ENCODE results near the genes TAS2R5, OR9A4, TRPV5 and OR9A2.

DNA sequence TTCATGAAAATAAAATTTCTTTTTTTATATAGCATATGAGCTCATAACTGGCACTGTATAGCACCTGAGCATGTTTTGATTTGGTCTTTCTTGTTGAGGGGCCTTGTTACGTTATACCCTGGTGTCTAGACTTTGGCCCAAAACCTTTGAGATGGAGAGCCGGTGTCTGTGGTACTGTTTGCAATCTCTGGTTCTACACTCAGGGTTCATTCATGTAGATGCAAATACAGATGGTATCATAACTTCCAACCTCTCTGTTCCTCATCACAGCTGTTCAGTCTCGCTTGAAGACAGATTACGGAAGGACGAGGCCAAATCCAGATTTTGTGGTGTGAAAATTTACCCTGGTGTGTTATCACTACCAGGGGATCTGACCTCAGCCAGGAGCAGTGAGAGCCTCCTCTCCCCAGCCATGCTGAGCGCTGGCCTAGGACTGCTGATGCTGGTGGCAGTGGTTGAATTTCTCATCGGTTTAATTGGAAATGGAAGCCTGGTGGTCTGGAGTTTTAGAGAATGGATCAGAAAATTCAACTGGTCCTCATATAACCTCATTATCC, at the start of gene TAS2R5:
Gene TAS2R5 (plus strand): TSS at position 268 of the 557 bp plus-strand sequence.
- PRO-cap, result no peak
- RAMPAGE, long total RNA, result no peak

DNA sequence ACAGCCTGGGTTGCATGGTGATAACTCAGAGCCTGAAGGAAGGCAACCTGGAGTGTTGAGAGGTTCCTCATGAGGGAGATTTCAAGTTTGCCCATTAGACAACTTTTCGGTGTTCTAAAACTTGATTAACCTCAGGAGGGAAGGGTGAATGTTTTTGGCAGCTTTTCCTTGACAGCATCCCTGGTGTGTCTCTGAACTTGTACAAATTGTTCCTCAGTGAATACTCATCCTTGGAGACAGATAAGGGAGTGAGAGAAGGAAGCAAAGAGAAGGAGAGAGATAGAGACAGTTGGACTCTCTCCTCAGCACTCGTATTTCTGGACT, at the start of gene OR9A4:
Gene OR9A4 (plus strand): TSS at position 251 of the 324 bp plus-strand sequence.
- PRO-cap, result no peak
- RAMPAGE, long total RNA, result no peak

- PRO-cap, result no peak
- RAMPAGE, long total RNA, result no peak
Measured at GRCh38 chr7:142454840-142455430, 197.1 kb upstream of the PRSS58 start.

DNA sequence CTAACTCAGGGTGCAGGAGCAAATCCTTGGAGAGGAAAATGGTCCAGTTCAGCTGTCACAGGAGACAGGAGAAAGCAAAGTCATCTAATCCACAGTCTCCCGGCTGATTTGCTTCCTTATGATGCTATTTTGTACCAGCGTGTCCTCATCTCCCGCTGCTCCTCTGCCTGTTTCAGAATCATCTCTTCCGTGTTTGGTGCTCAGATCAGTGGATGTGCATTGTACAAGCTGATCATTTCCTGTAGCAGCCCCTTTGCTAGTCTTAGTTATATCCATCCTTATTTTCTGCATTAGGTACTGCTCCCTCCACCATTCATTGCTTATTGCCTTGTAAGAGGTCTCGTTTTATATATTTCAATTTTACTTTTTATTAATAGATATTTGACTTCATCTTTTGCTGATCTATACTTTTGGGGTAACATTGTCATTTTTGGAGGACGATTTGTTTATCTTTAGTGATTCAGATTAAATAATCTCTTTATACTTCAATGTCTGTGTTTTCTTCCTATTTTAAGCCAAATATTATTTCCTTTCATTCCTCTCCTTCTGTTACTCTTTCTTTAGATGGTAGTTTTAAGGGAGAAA, 220.0 kb upstream of the PRSS58 start:
- PRO-cap, result no peak
- RAMPAGE, long total RNA, result no peak

GRCh38 chr7:142626579-142626826, 122.8 kb upstream of the PRSS1 start:
- PRO-cap, result no peak
- RAMPAGE, long total RNA, result no peak

GRCh38 chr7:142645736-142646331, 103.4 kb upstream of the PRSS1 start:
- PRO-cap, result no peak
- RAMPAGE, long total RNA, result no peak

DNA sequence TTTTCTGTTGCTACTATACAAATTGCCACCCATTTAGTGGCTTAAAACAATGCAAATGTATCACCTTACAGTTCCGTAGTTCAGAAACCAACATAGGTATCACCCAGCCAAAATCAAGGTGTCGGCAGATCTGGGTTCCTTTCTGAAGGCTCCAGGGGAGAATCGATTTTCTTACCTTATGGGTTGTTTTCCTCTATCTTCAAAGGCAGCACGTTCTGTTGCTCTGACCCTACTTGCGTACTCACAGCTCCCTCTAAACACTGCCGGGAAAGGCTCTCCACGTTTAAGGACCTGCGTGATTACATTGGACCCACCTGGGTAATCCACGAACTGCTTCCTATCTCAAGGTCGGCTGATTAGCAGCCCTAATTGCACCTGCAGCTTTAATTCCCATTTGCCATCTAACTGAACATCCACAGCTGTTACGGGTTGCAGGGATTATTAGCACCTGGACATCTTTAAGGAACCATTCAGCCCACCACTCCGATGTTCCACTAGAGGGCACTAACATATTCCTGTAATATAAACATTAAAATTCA, 37.2 kb upstream of the PRSS1 start:
- PRO-cap, result no peak
- RAMPAGE, long total RNA, result no peak

DNA sequence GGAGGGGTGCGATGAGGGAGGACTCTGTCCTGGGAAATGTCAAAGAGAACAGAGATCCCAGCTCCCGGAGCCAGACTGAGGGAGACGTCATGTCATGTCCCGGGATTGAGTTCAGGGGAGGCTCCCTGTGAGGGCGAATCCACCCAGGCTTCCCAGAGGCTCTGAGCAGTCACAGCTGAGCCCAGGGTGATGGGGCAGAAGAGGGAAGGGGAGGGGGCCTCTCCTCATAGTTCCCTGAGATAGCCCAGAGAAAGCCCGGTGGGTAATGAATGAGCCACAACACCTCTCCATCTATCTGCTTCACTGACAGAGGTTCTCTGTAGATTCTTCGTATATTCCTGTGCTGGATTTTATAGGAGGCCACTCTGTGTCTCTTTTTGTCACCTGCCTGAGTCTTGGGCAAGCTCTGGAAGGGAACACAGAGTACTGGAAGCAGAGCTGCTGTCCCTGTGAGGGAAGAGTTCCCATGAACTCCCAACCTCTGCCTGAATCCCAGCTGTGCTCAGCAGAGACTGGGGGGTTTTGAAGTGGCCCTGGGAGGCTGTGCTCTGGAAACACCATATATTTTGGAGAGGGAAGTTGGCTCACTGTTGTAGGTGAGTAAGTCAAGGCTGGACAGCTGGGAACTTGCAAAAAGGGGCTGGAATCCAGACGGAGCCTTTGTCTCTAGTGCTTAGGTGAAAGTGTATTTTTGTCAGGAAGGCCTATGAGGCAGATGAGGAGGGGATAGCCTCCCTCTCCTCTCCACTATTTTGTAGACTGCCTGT, 16.5 kb downstream of the PRSS2 start:
- PRO-cap, result no peak
- RAMPAGE, long total RNA, result no peak

DNA sequence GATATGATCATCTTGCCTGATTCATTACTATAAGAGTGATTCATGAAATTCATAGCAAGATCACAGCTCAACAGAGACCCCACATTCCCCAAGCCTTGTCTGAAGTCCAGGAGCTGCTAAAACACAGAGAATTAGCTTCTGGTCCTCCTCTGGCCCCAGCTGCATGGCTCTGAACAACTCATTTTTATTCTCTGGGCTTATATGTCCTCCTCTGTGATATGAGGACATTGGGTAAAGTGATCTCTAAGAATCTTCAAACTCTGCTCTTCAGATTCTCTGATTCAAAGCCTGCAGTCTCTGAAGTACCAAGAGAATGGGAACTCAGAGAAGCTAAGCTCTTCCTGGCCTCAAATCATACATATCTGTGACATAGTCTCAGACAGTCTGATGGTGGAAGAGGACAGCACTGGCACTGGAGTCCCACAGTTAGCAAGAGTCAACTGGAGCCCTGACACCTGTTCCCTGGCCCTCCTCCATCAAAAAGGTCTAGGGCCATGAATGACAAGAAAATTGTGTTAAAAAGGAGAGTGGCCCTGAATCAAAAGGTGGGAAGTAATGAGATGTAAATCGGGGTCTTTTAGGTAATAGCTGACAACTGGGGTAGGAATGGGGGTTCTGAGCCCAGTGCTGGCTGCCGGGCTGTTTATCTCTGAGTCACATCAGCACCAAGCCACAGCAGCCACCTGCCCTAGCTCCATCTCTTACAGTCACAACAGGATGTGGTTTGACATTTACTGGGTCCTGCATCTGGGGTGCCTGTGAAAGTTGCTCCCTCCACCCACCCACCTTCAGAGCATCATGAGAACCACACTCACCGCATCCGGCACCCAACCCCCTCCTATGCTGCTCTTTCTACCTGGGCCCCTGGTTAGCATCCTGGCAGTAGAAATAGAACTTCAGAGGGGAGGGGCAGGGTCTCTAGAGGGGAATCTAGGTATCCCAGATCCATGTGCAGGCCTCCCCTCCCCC, 37.7 kb downstream of the PRSS2 start:
- PRO-cap, result bidirectional peak, plus-strand start at position 382 of the sequence, minus-strand start at position 364 of the sequence; bidirectional peak, plus-strand start at position 425 of the sequence, minus-strand start at position 442 of the sequence; bidirectional peak, plus-strand start at position 882 of the sequence, minus-strand start at position 651 of the sequence
- RAMPAGE, long total RNA, result no peak

DNA sequence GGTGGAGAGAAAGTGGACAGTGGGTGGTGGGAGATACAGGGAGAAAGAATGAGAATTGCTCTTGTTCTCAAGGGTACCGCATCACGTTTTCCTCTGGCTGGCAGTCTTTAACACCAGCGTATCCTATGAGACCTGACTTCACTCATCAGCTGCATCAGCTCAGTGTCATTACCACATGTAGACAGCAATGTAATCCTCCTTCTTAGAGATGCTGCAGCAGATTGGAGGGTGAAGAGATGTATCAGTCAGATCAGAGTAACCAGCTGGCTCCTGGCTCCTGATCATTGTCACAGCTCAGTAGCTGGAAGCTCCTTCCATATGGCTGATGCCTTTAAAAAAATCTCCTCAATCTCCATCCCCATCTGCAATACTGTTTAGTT, 39.8 kb upstream of the EPHB6 start:
- PRO-cap, result no peak
- RAMPAGE, long total RNA, result no peak

- PRO-cap, result no peak
- RAMPAGE, long total RNA, result no peak
Measured at GRCh38 chr7:142874778-142875249, 10.7 kb downstream of the TRPV6 start.

DNA sequence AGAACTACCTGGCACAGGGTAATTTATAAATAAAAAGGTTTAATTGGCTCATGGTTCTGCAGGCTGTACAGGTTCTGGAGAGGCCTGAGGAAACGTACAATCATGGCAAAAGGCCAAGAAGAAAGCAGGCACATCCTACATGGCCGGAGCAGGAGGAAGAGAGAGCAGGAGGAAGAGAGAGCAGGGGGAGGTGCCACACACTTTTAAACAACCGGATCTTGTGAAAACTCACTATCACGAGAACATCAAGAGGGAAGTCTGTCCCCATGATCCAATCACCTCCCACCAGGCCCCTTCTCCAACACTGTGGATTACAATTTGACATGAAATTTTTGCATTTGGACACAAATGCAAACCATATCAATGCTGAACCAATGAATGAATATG, 6.1 kb downstream of the TRPV5 start:
- PRO-cap, result no peak
- RAMPAGE, long total RNA, result no peak

DNA sequence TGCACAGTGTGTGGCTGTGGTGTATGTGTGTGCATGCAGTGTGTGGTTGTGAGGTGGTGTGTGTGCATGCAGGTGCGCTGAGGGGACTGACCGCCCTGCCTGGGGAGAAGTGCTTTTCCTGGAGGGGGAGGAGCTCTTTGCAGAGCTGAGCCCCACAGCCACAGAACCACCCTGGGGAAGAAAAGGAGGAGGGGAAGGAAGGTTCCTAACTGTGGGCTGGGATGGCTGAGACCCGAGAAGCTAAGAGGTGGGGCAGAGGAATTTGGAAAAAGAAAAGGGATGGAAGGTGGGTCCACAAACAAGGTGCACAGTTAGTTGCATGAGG, at the start of gene TRPV5:
Gene TRPV5 (minus strand): TSS at position 88 of the 325 bp plus-strand sequence.
- PRO-cap, result no peak
- RAMPAGE, long total RNA, result no peak

GRCh38 chr7:143027005-143027296, at the start of gene OR9A2:
TSS of gene OR9A2 (minus strand) at chr7:143027132.
- PRO-cap, result no peak
- RAMPAGE, long total RNA, result no peak

GRCh38 chr7:143285296-143285829, 605 bp downstream of the TMEM139 start:
- PRO-cap, result no peak
- RAMPAGE, long total RNA, result no peak

DNA sequence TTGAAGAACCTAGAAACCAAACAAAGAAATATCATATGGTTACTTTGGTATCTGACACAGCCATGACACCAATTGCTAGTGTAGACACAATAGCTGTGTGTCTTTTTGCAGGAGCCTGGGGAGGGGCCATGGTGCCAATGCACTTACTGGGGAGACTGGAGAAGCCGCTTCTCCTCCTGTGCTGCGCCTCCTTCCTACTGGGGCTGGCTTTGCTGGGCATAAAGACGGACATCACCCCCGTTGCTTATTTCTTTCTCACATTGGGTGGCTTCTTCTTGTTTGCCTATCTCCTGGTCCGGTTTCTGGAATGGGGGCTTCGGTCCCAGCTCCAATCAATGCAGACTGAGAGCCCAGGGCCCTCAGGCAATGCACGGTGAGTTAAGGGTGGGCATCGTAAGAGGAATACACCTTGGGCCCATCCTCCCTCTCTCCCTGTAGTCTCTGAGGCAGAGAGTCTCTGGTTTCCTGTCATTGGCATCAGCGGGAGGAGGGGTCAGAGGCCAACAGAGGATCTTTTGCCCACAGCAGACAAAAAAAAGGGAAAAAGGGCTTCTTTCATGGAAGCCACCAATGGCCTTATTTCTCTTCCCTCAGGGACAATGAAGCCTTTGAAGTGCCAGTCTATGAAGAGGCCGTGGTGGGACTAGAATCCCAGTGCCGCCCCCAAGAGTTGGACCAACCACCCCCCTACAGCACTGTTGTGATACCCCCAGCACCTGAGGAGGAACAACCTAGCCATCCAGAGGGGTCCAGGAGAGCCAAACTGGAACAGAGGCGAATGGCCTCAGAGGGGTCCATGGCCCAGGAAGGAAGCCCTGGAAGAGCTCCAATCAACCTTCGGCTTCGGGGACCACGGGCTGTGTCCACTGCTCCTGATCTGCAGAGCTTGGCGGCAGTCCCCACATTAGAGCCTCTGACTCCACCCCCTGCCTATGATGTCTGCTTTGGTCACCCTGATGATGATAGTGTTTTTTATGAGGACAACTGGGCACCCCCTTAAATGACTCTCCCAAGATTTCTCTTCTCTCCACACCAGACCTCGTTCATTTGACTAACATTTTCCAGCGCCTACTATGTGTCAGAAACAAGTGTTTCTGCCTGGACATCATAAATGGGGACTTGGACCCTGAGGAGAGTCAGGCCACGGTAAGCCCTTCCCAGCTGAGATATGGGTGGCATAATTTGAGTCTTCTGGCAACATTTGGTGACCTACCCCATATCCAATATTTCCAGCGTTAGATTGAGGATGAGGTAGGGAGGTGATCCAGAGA, 1.5 kb downstream of the TMEM139 start:
- PRO-cap, result no peak
- RAMPAGE, long total RNA, result no peak

GRCh38 chr7:143315707-143316006, 254 bp upstream of the CLCN1 start:
- PRO-cap, result no peak
- RAMPAGE, long total RNA, result no peak

DNA sequence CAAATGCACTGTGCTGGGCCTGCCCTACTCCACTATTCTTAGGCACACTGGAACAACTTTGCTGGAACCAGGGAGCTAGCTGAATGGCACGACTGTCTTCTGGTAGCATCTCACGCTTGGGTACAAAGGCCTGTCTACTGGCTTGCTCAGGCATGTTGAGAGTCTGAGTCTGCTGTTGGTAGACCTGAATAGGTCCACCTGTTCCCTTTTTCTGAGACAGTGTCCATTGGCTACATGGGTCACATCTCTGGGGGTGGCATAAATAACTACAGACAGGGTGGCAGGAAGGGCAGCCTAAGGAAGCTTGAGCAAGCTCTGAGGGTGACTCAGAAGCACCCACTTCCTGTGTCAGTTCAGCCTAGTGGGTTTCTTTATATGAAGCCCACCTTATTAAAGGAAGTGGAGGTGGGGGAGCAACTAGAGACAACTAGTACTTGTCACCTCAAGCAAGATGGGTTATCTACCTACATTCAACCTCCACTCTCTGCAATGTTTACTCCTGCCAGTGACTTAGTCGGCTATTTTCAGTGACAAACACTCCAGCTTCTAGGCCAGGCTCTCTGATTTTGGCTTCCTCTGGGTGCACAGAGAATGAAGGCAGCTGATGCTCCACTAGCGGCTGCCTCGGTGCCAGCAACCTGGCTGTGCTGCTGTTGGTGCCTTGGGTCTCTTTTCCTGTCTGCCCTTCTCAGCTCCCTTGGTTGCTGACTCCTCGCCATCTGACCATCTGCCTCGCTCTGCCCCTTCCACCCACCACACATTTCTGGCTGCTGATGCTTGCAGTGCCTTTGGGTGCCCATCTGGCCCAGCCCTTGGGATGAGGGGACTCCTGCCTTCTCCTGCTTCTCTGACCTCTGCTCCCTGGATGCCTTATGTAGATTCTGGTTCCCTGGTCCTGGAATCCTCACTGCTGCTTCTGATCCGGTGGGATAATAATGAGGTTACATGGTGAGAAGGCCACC, 5.6 kb upstream of the ZYX start:
- PRO-cap, result no peak
- RAMPAGE, long total RNA, result no peak

DNA sequence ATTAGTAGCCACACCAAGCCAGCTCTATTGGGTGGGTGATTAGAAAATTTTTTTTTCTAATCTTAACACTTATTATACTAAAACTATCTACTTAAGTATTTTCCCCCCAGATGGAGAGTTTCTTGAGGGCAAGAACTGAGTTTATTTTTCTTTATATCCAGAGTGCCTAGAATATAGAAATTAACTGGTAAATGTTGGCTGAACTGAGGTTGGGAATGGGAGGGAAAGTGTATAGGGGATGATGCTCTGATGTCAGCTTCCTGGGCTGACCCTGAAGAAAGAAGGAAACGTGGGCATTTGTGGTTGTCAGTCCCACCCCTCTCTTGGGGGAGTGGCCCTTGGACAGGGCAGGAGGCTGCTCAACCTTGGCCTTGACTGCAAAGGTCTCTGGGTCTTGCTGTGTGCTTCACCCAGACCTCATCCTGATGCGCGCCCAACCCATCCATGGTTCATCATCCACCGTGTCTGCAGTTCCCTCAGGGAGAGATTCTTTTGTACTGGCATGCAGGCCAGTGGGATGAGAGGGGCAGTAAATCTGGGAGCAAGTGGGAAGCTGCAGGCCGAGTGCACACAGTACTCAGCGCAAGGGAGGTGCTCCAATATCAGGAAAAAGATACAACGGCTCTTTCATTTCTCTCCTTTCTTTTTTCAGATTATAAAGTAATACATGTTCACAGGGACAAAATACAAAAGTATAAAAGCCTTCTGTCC, 4.8 kb upstream of the ZYX start:
- PRO-cap, result no peak
- RAMPAGE, long total RNA, result no peak

DNA sequence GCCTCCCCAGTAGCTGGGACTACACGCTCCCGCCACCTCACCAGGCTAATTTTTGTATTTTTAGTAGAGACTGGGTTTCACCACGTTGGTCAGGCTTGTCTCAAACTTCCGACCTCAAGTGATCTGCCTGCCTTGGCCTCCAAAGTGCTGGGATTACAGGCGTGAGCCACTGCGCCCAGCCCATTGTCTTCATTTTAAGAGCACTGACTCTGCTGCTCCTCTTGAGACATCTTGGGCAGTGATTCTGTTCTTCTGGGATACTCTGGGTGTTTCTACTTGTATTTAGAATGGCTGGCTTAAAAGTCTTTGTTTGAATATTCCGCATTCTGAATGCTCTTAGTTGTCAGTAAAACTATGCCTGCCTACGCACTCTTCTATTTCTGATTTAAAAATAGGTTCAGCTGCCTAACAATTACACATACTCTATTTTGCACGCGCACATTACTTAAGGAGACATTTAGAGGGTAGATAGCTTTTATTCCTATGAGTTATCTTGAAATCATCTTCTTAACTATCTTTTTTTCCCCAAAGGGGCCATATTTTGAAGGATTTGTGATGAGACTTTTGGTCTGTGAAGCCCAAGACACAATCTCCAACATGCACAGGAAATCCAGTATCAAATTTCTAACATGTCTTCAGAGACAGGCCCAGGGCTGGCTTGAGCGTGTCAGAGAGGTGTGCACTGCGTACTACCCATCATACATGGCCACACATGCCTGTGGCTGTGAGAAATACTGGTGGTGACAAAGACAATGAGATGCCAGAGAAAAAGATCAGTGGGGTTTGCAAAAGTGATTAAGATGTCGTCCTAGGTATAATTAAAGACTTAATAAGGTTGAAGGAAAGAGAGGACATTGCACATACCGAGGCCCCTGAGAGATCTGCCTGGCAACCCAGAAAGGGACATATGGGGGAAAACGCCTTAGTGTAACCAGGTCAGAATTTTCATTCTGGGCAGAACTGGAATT, 2.2 kb upstream of the ZYX start:
- PRO-cap, result no peak
- RAMPAGE, long total RNA, result no peak

Data from OCI-LY7 (cell line).